Smooth muscle cell (in vitro differentiated cells): ENCODE measurements around a stretch of chr7.

DNA sequence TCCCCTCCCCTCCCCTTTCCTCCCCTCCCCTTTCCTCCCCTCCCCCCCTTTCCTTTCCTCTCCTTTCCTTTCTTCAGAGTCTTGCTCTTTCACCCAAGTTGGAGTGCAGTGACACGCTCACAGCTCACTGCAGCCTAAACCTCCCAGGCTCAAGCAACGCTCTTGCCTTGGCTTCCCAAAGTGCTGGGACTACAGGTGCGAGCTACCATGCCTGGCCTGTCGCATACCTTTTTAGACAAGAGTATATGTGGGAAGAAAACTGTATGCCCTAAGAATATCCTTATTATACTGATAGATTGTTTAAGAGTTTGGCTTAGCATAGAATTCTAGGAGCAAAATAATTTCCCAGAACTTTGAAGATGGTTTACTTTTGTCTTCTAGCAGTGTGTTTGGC, 2.6 kb downstream of the DYNC2I1 start:
- RAMPAGE, long total RNA, result no peak

DNA sequence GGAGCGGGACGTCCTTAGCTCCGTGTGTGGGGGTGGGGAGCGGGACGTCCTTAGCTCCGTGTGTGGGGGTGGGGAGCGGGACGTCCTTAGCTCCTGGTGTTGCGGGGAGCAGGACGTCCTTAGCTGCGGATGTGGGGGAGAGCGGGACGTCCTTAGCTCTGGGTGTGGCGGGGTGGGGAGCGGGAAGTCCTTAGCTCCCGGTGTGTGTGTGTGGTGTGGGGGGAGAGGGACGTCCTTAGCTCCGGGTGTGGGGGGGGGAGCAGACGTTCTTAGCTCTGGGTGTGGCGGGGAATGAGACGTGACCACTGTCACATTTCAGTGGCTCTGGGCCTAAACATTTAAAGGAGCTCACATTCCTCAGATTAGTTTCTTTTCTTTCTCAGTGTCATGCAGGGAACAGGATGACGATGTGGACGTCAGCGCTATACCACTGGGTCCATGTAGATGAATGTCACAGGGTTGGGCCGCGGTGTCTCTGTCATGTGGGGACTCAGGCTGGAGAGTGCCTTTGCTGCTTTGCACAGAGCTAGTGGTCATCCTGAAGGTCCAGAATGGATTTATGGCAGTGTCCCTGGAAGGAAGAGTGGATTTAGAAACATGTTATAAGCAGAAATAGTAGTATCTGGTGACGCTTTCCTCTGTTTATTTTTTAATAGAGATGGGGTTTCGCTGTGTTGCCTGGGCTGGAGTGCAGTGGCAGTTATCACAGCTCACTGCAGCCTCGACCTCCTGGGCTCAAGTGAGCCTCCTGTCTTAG, 7.7 kb downstream of the DYNC2I1 start:
- RAMPAGE, long total RNA, result no peak

DNA sequence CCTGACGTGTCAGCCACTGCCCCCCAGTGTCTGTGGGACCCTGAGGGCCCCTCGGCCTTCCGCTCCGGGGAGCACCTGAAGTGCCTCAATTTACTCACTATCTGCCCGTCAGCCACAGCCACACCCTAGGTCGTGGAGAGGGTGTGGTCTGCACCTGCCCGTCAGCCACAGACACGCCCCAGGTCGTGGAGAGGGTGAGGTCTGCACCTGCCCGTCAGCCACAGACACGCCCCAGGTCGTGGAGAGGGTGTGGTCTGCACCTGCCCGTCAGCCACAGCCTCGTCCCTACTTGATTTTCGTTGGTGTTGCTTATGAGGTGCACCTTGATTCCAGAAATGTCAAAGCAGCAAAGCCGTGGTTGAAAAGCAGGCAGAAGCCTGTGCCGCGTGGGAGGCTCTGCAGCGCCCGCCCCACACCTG, 101.6 kb downstream of the DYNC2I1 start:
- RAMPAGE, long total RNA, result no peak

GRCh38 chr7:158992116-158992654, 135.8 kb downstream of the DYNC2I1 start:
- RAMPAGE, long total RNA, result no peak

DNA sequence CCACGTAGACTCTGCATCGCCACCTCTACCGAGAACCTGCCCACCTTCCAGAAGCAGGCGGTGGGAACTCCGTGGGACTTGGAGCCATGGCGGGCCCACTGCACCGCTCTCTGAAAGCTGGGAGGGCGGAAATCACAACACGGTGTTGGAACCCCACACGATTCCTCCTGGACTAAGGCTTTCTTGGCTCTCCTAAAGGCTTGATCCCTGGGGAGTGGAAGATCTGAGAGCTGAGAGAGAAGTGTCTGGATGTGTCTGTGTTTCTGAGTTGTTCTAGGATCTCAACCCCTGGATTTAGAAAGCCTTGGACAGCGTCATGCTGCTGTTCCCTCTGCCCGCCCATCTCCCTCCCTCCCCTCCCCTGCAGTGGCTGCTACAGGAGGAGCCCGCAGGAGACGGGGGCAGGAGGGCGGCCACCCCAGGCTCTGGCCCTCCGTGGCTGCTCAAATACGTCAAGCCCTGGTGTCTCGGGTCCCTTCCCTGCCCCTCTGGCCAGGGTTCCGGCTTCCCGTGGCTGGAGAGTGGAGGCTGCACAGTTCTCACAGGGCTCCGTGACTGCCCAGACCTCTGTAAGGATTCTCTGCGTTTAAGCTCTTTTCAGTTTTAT, 79.6 kb downstream of the VIPR2 start:
- RAMPAGE, long total RNA, result no peak

DNA sequence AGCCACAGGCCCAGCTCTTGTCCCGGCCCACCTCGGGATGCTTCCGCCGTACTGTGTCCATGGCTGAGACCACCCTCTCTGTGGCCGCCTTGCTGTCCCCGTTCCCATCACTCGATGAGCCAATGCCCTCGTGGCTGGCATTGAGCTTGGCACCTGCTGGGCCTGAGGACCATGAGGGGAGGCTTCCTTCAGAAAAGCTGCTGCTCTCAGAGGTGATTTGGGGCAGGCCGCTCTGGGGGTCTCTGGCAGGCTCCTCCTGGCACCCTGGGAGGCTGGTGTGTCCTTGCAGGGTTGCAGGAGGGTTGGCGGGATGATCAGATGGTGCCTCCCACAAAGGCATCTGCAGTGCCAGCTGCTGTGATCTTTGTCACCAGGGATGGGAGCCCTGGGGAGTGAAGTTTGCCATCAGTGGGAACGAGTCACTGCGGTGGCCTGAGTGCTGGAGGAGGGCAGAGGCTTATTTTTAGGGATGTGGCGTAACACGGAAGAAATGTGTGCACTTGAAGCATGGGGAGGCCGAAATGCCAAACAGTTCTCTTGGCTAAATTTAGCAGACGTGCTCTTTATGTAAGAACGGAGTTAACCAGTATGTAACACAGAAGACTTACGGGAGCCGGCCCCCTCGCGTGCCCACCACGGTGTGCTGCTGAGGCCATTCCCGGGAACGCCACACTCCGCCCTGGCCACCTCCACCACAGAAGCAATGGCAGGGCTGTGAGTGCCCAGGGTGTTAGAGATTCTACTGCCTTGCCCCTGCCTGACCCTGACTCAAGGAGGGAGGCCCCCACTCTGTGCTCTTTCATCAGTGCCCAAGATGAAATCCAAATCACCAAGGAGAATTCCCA, 47.6 kb downstream of the VIPR2 start:
- RAMPAGE, long total RNA, result no peak

- RAMPAGE, long total RNA, result no peak
Measured at GRCh38 chr7:159211411-159211868, 66.8 kb upstream of the VIPR2 start.